Spleen (tissue), 7 donors: ENCODE data around the gene APIP.

GRCh38 chr11:32893558-32893972 is 954 bp downstream of the QSER1 start:
- PRO-cap, 4 experiments = peak in 2 of 4 experiments; most common plus-strand start chr11:32893721 (in 2); most common minus-strand start chr11:32893822 (in 2)
- RAMPAGE, long total RNA, 4 experiments = no peak in any of the 4 experiments

GRCh38 chr11:33017927-33018314 is 2.2 kb downstream of the DEPDC7 start:
- PRO-cap, 4 experiments = no peak in any of the 4 experiments
- RAMPAGE, long total RNA, 4 experiments = no peak in any of the 4 experiments

- PRO-cap, 4 experiments = no peak in any of the 4 experiments
- RAMPAGE, long total RNA, 4 experiments = no peak in any of the 4 experiments
Measured at GRCh38 chr11:33128547-33129231, 32.6 kb downstream of the CSTF3 start.

GRCh38 chr11:33689238-33689742 is 11.3 kb downstream of the C11orf91 start:
- PRO-cap, 4 experiments = no peak in any of the 4 experiments
- RAMPAGE, long total RNA, 4 experiments = no peak in any of the 4 experiments

GRCh38 chr11:33705160-33705674 is 4.6 kb upstream of the C11orf91 start:
- PRO-cap, 4 experiments = no peak in any of the 4 experiments
- RAMPAGE, long total RNA, 4 experiments = no peak in any of the 4 experiments

DNA sequence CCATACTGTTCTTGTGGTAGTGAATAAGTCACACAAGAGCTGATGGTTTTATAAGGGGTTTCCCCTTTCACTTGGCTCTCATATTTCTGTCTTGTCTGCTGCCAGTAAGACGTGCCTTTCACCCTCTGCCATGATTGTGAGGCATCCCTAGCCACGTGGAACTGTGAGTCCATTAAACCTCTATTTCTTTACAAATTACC is 4.4 kb downstream of the CD59 start:
- PRO-cap, 4 experiments = no peak in any of the 4 experiments
- RAMPAGE, long total RNA, 4 experiments = no peak in any of the 4 experiments

- PRO-cap, 4 experiments = no peak in any of the 4 experiments
- RAMPAGE, long total RNA, 4 experiments = no peak in any of the 4 experiments
Measured at GRCh38 chr11:33864927-33865793, 26.7 kb downstream of the LMO2 start.

DNA sequence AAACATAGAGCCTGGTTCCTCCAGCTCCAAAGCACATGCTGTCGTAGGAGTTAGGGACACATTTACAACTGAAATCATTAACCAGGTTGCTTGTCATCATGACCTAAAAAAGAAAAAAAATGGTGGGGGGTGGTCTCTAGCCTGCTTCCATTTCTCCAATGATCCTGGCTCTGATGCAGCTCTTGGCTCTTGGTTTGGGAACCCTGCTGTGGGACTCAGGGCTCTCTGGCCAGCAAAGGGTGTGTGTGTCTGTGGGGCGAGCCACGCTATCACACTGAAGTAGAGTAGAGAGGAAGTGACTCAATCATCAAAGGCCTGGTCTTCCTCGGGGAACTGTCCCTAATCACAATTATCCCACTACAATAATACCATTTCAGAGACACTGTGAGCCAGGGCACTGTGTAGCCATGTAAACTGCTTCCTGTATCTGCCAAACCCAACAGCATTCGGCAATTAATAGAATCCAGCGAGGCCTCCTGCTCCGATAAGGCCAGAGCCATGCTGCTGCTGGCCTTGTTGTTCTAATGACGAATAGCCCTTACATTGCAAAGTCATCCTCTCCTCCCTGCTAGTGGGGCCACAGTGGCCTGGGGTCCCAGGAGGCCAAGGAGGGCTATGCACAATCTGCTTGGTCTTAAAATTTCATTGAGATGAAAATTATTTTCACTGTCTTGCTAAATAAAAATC is 49.7 kb upstream of the LMO2 start:
- PRO-cap, 4 experiments = peak in 1 of 4 experiments; most common plus-strand start position 376 of the sequence (in 1)
- RAMPAGE, long total RNA, 4 experiments = no peak in any of the 4 experiments

- PRO-cap, 4 experiments = no peak in any of the 4 experiments
- RAMPAGE, long total RNA, 4 experiments = no peak in any of the 4 experiments
Measured at GRCh38 chr11:34263275-34263852, 94.4 kb downstream of the ABTB2 start.

- PRO-cap, 4 experiments = no peak in any of the 4 experiments
- RAMPAGE, long total RNA, 4 experiments = no peak in any of the 4 experiments
Measured at GRCh38 chr11:34274675-34275168, 83.1 kb downstream of the ABTB2 start.

DNA sequence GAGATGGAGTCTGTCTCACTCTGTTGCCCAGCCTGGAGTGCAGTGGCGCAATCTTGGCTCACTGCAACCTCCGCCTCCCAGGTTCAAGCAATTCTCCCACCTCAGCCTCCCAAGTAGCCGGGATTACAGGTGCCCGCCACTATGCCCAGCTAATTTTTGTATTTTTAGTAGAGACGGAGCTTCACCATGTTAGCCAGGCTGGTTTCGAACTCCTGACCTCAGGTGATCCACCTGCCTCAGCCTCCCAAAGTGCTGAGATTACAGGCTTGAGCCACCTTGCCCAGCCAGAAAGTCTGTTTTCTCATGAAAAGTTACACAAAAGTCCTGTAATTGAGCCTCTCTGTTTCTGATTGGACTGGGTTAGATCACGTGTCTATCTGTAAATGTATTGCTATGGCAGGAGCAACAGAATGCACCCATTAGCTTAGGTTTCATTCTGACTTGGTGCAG is 22.3 kb upstream of the CAT start:
- PRO-cap, 4 experiments = no peak in any of the 4 experiments
- RAMPAGE, long total RNA, 4 experiments = no peak in any of the 4 experiments

GRCh38 chr11:34439736-34440400 is 1.1 kb downstream of the CAT start:
- PRO-cap, 4 experiments = no peak in any of the 4 experiments
- RAMPAGE, long total RNA, 4 experiments = no peak in any of the 4 experiments

GRCh38 chr11:34635748-34636298 is 14.9 kb downstream of the EHF start:
- PRO-cap, 4 experiments = no peak in any of the 4 experiments
- RAMPAGE, long total RNA, 4 experiments = no peak in any of the 4 experiments

- PRO-cap, 4 experiments = no peak in any of the 4 experiments
- RAMPAGE, long total RNA, 4 experiments = no peak in any of the 4 experiments
Measured at GRCh38 chr11:34667927-34668341, 47.0 kb downstream of the EHF start.

GRCh38 chr11:34915997-34916748 is at the start of gene APIP:
Gene APIP (minus strand): TSS chr11:34916379.
- PRO-cap, 4 experiments = peak in 4 of 4 experiments; most common plus-strand start chr11:34916641 (in 4); most common minus-strand start chr11:34916035 (in 4)
- RAMPAGE, long total RNA, 4 experiments = start-site peak on the plus strand in 4 of 4 experiments, at chr11:34916578-34916654 at its widest, 146 to 533 reads per replicate; start-site peak on the minus strand in 3 of 4 experiments, at chr11:34916317-34916375 at its widest, 239 to 342 reads per replicate

- PRO-cap, 4 experiments = peak in 1 of 4 experiments; most common plus-strand start chr11:35047559 (in 1); most common minus-strand start chr11:35047424 (in 1)
- RAMPAGE, long total RNA, 4 experiments = no peak in any of the 4 experiments
Measured at GRCh38 chr11:35047327-35047667, 91.7 kb upstream of the CD44 start.

DNA sequence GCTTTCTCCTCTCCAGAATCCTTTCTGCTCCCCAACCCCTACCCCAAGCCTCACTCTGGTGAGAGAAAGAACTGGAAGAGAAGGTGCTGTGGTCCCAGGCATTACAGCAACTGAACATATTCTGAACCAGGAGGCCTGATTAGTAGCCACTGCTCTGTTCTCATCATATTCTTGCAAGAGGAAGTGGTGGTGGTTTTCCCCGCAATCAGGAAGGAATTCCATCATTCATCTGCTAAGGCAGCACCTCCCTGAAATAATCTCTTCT is 28.0 kb upstream of the CD44 start:
- PRO-cap, 4 experiments = peak in 2 of 4 experiments; most common minus-strand start position 112 of the sequence (in 2)
- RAMPAGE, long total RNA, 4 experiments = no peak in any of the 4 experiments

DNA sequence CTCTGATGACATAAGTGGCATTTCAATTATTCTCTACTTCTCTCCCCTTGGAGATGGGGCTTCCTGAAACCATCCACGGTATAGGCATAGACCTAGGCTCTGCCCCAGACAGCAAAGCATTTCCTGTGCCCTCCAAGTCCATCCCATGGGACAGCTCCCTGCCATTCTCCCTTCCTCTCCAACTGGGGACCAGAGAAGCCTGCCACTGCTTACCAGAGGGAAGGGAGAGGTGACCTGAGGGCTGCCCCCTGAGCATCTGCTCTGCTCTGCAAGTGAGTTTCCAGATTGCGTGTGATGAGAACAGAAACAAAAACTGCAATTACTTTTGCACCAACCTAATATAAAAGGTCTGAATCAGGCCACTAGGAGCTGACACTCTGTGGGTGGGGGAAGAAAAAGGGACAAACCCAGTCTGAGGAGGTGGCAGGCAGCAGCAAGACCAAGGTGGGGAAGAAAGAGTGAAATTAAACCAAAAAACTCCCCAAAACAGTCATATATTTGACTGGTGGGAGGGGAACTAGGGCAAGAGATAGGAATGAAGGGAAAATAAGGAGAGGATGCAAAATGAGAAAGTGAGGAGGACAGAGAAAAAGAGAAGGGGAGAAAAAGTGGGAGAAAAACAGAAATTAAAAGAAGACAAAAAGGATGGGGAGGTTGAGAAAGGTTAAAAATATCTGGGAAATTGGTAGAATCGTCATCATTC is 12.5 kb upstream of the CD44 start:
- PRO-cap, 4 experiments = peak in 2 of 4 experiments; most common minus-strand start position 258 of the sequence (in 1)
- RAMPAGE, long total RNA, 4 experiments = no peak in any of the 4 experiments

DNA sequence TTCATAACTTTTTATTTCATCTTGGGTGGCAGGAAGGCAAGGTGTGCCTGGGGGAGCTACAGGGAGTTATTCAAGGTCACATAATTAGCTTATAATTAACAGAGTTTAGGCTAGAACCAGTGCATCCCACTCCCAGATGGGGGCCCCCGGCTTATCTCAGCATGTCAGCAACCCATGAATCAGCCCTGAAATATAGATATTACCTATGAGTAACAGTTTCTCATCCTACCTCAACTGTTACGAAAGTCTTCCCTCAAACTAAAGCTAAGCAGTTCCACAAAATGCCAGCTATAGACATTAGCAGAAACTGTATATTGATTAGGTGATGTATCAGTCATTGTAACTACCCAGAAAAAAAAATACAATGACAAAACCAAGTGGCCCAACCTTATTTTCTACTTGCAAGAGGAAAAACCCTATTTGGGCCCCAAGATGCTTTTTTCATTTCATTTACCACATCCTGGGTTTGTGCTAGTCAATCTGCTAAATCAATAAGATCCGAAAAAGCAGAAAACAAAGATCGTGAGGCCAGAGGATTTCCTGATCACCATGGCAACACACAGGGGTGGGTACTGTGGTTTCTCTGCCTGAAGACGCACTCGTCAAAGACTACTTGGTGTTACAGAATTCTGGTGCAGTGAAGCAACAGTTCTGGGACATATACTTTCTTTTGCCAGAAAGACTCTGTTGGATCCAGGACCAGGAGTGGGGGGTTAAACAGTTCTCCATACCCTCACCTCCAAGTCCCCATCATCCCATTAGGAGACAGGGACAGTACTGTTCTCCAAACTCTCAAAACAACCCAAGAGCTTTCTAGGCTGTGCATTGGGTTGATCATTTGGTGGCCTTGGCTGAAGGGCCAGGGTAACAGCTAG is 26.9 kb downstream of the CD44 start:
- PRO-cap, 4 experiments = peak in 3 of 4 experiments; most common plus-strand start position 637 of the sequence (in 3); most common minus-strand start position 490 of the sequence (in 1)
- RAMPAGE, long total RNA, 4 experiments = no peak in any of the 4 experiments

DNA sequence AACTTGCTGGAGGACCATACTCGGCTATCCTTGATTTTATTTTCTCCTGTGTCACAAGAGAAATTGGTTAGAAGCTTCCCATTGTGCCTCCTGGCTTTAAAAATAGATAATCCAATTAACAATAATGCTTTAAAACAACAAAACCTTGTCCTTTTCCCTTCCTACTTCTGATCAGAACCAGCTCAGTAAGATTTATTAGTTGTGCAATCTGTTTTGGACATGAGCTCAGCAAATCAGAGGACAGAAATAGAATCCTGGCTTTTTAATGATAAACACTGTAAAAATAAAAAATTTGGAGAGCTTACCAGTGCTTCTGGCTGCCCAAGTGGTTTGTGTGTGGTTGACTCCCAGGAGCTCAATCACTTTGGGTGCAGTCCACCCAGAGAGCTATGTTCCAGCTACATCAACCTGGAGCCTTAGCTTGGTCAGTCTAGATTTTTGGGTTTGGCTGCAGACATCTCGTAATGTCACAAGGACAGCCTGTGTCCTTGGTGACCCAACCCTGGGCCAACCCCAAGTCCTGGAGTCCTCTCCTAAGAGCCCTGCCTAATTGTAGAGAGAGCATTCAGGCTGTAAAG is 28.4 kb downstream of the CD44 start:
- PRO-cap, 4 experiments = no peak in any of the 4 experiments
- RAMPAGE, long total RNA, 4 experiments = no peak in any of the 4 experiments